GM12878 (cell line): ENCODE measurements around a stretch of chr17.

- RAMPAGE, long total RNA: no peak
- RRBS, 2 experiments: 78 to 97% methylated on average over 3 to 5 of the region's 31 CpGs
CAGE:
- cytosol, long polyA minus RNA: no peak
- cytosol, long polyA plus RNA: no peak
- long polyA plus RNA: no peak
- nucleolus, long total RNA: no peak
- nucleus, long polyA plus RNA: no peak
- nucleus, long total RNA: no peak
Measured at GRCh38 chr17:1729856-1730668, 5.6 kb downstream of the WDR81 start.

- RAMPAGE, long total RNA: no peak
- RRBS, 2 experiments: no CpG with 5 or more reads among the region's 16 CpGs
CAGE:
- cytosol, long polyA minus RNA: no peak
- cytosol, long polyA plus RNA: no peak
- long polyA plus RNA: no peak
- nucleolus, long total RNA: no peak
- nucleus, long polyA plus RNA: no peak
- nucleus, long total RNA: no peak
Measured at GRCh38 chr17:1750541-1751252, 8.0 kb downstream of the SERPINF2 start.

GRCh38 chr17:1787548-1788357 lies 25.9 kb downstream of the SERPINF1 start:
- RAMPAGE, long total RNA: no peak
- RRBS, 2 experiments: no CpG with 5 or more reads among the region's 13 CpGs
CAGE:
- cytosol, long polyA minus RNA: no peak
- cytosol, long polyA plus RNA: no peak
- long polyA plus RNA: no peak
- nucleolus, long total RNA: no peak
- nucleus, long polyA plus RNA: no peak
- nucleus, long total RNA: no peak

DNA sequence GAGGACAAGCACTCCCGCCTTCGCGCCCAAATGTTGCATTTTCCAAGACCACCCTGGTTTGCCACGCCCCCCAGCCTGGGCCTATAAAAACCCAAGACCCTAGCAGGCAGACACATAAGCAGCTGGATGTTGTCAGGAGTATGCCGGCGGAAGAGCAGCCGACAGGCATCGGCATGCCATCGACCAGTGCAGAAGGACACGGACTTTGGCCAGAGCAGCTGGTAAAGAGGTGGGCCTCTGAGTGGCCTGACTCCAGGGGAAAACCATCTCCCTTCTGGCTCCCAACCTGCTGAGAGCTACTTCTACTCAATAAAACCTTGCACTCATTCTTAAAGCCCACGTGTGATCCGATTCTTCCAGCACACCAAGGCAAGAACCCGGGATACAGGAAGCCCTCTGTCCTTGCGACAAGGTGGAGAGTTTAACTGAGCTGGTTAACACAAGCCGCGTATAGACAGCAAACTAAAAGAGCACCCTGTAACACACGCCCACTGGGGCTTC lies 19.0 kb downstream of the SMYD4 start:
- RAMPAGE, long total RNA: no peak
- RRBS, 2 experiments: no CpG with 5 or more reads among the region's 17 CpGs
CAGE:
- cytosol, long polyA minus RNA: no peak
- cytosol, long polyA plus RNA: no peak
- long polyA plus RNA: no peak
- nucleolus, long total RNA: no peak
- nucleus, long polyA plus RNA: no peak
- nucleus, long total RNA: no peak

DNA sequence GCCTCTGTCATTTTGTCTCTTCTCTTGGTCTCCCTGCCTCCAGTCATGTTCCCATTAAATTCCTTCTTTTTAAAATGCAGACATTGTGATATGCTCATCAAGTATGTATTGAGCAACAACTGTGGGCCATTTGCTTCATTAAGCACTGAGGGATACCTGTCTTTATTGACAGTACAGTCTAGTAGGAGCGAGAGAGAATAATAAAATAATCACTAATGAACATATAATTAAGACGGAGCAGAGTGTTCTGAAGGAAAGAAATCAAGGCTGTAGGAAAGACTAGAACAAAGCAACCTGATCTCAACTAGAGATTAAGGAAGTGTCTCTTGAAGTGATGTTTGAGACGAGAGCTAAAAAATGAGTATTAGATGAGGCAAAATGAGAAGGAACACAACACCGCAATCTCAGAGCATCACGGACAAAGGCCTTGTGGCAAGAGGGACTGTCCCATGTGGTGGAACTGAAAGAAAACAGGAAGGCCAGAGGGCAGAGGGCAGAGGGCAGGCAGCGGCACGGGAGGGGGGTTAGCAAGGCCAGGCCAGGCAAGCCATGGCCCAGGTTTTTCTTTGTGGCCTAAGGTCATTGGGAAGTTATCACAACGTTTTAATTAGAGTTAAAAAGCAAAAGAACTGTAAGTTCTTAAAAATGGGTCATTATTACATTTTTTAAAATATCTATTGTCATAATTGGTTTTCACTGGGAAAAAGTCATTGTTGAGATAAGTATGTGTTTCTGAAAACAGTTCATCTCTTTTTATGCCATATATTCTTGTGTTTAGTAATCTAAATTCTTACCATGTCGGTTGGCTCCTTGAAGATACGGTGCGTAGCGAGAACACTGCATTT lies 22.5 kb downstream of the RPA1 start:
- RAMPAGE, long total RNA: no peak
- RRBS, 2 experiments: no CpG with 5 or more reads among the region's 12 CpGs
CAGE:
- cytosol, long polyA minus RNA: no peak
- cytosol, long polyA plus RNA: no peak
- long polyA plus RNA: no peak
- nucleolus, long total RNA: no peak
- nucleus, long polyA plus RNA: no peak
- nucleus, long total RNA: no peak

DNA sequence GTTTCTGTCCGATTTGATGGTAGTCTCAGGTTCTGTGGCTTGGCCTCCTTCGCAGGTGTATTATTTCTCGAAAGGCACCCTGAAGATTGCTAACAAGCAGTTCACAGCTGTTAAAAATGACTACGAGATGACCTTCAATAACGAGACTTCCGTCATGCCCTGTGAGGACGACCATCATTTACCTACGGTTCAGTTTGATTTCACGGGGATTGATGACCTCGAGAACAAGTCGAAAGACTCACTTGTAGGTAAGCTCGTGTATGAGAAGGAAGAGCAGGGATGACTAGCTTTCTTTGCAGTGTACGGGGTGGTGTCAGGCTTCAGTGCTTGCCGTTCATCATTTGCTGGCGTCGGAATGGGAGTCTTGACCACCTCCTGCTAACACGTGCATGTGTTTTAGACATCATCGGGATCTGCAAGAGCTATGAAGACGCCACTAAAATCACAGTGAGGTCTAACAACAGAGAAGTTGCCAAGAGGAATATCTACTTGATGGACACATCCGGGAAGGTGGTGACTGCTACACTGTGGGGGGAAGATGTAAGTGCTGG lies 49.4 kb downstream of the RPA1 start:
- RAMPAGE, long total RNA: no peak
- RRBS, 2 experiments: no CpG with 5 or more reads among the region's 20 CpGs
CAGE:
- cytosol, long polyA minus RNA: no peak
- cytosol, long polyA plus RNA: no peak
- long polyA plus RNA: no peak
- nucleolus, long total RNA: no peak
- nucleus, long polyA plus RNA: no peak
- nucleus, long total RNA: no peak

- RAMPAGE, long total RNA: no peak
- RRBS, 2 experiments: 19 to 50% methylated on average over 1 of the region's 16 CpGs
CAGE:
- cytosol, long polyA minus RNA: no peak
- cytosol, long polyA plus RNA: no peak
- long polyA plus RNA: no peak
- nucleolus, long total RNA: no peak
- nucleus, long polyA plus RNA: no peak
- nucleus, long total RNA: no peak
Measured at GRCh38 chr17:1960943-1961492, 64.1 kb downstream of the RTN4RL1 start.

DNA sequence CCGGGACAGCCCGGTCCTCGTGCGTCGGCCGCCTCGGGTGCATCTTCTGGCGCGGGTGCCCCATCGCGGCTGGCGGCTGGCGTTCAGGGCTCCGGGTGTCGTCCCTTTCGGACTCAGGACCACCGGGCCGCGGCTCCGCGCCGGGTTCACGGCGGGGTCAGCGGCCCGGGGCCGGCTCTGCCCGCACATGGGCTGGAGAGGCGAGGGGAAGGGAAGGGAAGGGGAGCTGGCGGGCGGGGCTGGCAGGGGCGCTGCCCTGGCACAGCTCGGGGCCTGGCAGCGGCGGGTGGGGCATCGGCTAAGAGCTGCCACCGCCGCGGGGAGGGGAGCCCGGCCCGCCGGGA lies 346 bp downstream of the HIC1 start:
- RAMPAGE, long total RNA: no peak
- RRBS, 2 experiments: under 1 to 2% methylated on average over 12 of the region's 42 CpGs
CAGE:
- cytosol, long polyA minus RNA: no peak
- cytosol, long polyA plus RNA: no peak
- long polyA plus RNA: no peak
- nucleolus, long total RNA: no peak
- nucleus, long polyA plus RNA: no peak
- nucleus, long total RNA: no peak

- RAMPAGE, long total RNA: no peak
- RRBS, 2 experiments: no CpG with 5 or more reads among the region's 18 CpGs
CAGE:
- cytosol, long polyA minus RNA: no peak
- cytosol, long polyA plus RNA: no peak
- long polyA plus RNA: no peak
- nucleolus, long total RNA: no peak
- nucleus, long polyA plus RNA: no peak
- nucleus, long total RNA: no peak
Measured at GRCh38 chr17:2068488-2069170, 13.7 kb downstream of the HIC1 start.

- RAMPAGE, long total RNA: no peak
- RRBS, 2 experiments: 88 to 97% methylated on average over 4 of the region's 26 CpGs
CAGE:
- cytosol, long polyA minus RNA: no peak
- cytosol, long polyA plus RNA: no peak
- long polyA plus RNA: no peak
- nucleolus, long total RNA: no peak
- nucleus, long polyA plus RNA: no peak
- nucleus, long total RNA: no peak
Measured at GRCh38 chr17:2174587-2175567, 120.0 kb downstream of the HIC1 start.

- RAMPAGE, long total RNA: no peak
- RRBS, 2 experiments: no CpG with 5 or more reads among the region's 11 CpGs
CAGE:
- cytosol, long polyA minus RNA: no peak
- cytosol, long polyA plus RNA: no peak
- long polyA plus RNA: no peak
- nucleolus, long total RNA: no peak
- nucleus, long polyA plus RNA: start-site peak on the plus strand at chr17:2223251-2223326, 10 and 10 reads in 2 replicates
- nucleus, long total RNA: no peak
Measured at GRCh38 chr17:2222671-2223487, 80.7 kb downstream of the SMG6 start.

DNA sequence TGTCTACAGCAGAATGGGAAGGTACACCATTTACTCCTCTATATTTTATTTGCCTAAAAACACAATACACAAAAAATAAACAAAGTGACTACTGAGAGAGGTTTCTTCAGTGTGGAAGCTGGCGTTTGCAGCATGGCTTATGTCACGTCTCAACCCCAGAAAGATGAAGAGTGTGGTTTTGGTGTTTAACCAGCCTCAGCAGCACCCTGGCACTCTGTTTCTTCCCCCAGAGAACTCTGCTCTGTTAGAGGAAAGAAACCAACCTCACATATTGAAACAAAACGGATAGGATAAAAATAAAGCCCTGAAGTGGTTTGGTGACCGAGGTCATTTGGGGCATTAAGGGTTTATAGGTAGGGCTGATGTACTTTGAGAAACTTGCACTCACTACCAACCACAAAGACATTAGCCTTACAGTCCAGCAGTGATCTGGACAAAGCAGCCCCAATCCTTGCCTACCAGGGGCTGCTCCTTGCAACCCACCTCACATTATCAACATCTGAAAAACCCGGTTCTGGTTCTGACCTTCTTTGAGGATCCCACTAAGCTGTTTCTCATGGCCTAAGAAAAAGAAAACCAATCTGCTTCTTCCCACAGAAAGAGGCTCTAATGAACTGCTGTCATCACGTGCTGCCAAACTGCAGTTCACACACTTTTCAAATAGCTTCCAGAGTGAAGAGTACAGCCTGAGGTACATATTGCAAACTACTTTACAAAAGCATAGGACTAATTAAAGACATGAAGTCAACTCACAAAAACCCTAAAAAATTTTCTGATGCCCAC lies 37.0 kb downstream of the SMG6 start:
- RAMPAGE, long total RNA: no peak
- RRBS, 2 experiments: no CpG with 5 or more reads among the region's 6 CpGs
CAGE:
- cytosol, long polyA minus RNA: no peak
- cytosol, long polyA plus RNA: no peak
- long polyA plus RNA: no peak
- nucleolus, long total RNA: start-site peak on the plus strand centred at position 351 of the sequence, 62 bp wide, 57 reads
- nucleus, long polyA plus RNA: start-site peak on the plus strand centred at position 380 of the sequence, 13 bp wide, 18 and 22 reads in 2 replicates
- nucleus, long total RNA: no peak

- RAMPAGE, long total RNA: no peak
- RRBS, 2 experiments: no CpG with 5 or more reads among the region's 11 CpGs
CAGE:
- cytosol, long polyA minus RNA: no peak
- cytosol, long polyA plus RNA: no peak
- long polyA plus RNA: no peak
- nucleolus, long total RNA: no peak
- nucleus, long polyA plus RNA: no peak
- nucleus, long total RNA: no peak
Measured at GRCh38 chr17:2299392-2299607, 4.3 kb downstream of the SMG6 start.

GRCh38 chr17:2361141-2361766 lies 24.0 kb downstream of the SGSM2 start:
- RAMPAGE, long total RNA: no peak
- RRBS, 2 experiments: no CpG with 5 or more reads among the region's 21 CpGs
CAGE:
- cytosol, long polyA minus RNA: no peak
- cytosol, long polyA plus RNA: no peak
- long polyA plus RNA: no peak
- nucleolus, long total RNA: no peak
- nucleus, long polyA plus RNA: no peak
- nucleus, long total RNA: no peak

- RAMPAGE, long total RNA: no peak
- RRBS, 2 experiments: 95 to 97% methylated on average over 4 of the region's 11 CpGs
CAGE:
- cytosol, long polyA minus RNA: no peak
- cytosol, long polyA plus RNA: no peak
- long polyA plus RNA: no peak
- nucleolus, long total RNA: no peak
- nucleus, long polyA plus RNA: no peak
- nucleus, long total RNA: no peak
Measured at GRCh38 chr17:2387507-2387846, 13.4 kb downstream of the MNT start.

- RAMPAGE, long total RNA: no peak
- RRBS, 2 experiments: no CpG with 5 or more reads among the region's 14 CpGs
CAGE:
- cytosol, long polyA minus RNA: no peak
- cytosol, long polyA plus RNA: no peak
- long polyA plus RNA: no peak
- nucleolus, long total RNA: no peak
- nucleus, long polyA plus RNA: no peak
- nucleus, long total RNA: no peak
Measured at GRCh38 chr17:2388859-2389334, 12.0 kb downstream of the MNT start.

DNA sequence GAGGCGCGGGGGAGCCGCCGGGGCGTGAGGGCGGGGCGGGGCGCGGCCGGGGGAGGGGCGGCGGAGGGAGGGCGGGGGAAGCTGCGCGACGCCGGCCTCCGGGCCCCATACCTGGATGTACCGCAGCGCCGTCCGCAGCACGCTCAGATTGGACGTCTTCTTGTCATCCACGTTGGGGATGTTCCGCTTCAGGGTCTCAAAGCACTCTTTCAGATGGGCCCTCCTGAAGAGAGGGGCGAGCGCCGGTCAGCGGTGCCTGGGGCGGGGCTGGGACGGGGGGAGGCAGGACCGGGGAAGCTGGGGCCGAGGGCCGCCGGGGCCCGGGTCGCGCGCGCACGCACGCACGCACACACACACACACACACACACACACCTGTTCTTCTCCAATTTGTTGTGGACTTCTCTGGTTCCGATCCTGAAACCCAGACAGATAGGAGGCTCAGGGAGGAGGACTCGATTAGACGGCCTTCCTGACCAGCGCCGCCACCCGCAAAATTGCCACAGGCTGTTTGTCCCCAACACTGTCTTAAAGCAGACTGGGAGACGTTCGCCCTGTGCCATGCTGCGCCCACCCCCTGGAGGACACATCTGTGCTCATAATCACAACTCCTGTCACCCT lies 6.8 kb downstream of the MNT start:
- RAMPAGE, long total RNA: no peak
- RRBS, 2 experiments: 4% methylated on average over 17 of the region's 53 CpGs
CAGE:
- cytosol, long polyA minus RNA: no peak
- cytosol, long polyA plus RNA: no peak
- long polyA plus RNA: no peak
- nucleolus, long total RNA: no peak
- nucleus, long polyA plus RNA: no peak
- nucleus, long total RNA: no peak

- RAMPAGE, long total RNA: no peak
- RRBS, 2 experiments: no CpG with 5 or more reads among the region's 13 CpGs
CAGE:
- cytosol, long polyA minus RNA: no peak
- cytosol, long polyA plus RNA: no peak
- long polyA plus RNA: no peak
- nucleolus, long total RNA: no peak
- nucleus, long polyA plus RNA: no peak
- nucleus, long total RNA: no peak
Measured at GRCh38 chr17:2395802-2396349, 5.0 kb downstream of the MNT start.

- RAMPAGE, long total RNA: no peak
- RRBS, 2 experiments: 1 to 2% methylated on average over 19 of the region's 36 CpGs
CAGE:
- cytosol, long polyA minus RNA: no peak
- cytosol, long polyA plus RNA: no peak
- long polyA plus RNA: no peak
- nucleolus, long total RNA: no peak
- nucleus, long polyA plus RNA: no peak
- nucleus, long total RNA: no peak
Measured at GRCh38 chr17:2401459-2401847, 593 bp upstream of the MNT start.

GRCh38 chr17:2482169-2482686 lies 29.5 kb downstream of the METTL16 start:
- RAMPAGE, long total RNA: no peak
- RRBS, 2 experiments: no CpG with 5 or more reads among the region's 9 CpGs
CAGE:
- cytosol, long polyA minus RNA: no peak
- cytosol, long polyA plus RNA: no peak
- long polyA plus RNA: no peak
- nucleolus, long total RNA: no peak
- nucleus, long polyA plus RNA: no peak
- nucleus, long total RNA: no peak